ENCODE measurements around a stretch of chr1.

GRCh38 chr1:209427670-209429005 is 155.4 kb upstream of the CAMK1G start:
- RRBS: no CpG with 5 or more reads among the region's 21 CpGs

- RRBS: no CpG with 5 or more reads among the region's 6 CpGs
Measured at GRCh38 chr1:209617720-209618150, 34.2 kb downstream of the CAMK1G start.

GRCh38 chr1:209648820-209649807 is 3.1 kb downstream of the LAMB3 start:
- RRBS: no CpG with 5 or more reads among the region's 6 CpGs

DNA sequence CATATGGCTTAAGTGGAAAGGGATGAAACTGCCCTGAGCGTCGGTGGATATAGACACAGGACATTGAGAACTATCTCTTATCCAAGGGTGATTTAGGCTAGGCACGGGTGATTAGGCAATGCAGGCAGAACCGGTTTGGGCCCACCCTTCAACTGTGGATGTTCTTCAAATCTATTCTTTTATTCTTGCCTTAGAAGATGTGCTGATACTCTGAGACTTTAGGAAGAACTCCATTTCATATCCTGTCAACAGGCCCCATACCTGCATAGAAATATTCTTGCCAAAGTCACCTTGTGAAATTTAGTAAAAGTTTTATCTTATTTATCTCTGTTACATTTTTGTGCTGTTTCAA is 17.3 kb downstream of the HSD11B1 start:
- RRBS: no CpG with 5 or more reads among the region's 4 CpGs

- RRBS: no CpG with 5 or more reads among the region's 5 CpGs
Measured at GRCh38 chr1:209756461-209757271, 813 bp downstream of the TRAF3IP3 start.

- RRBS: 29% methylated on average over 27 of the region's 65 CpGs
Measured at GRCh38 chr1:210291935-210292990, 36.4 kb upstream of the HHAT start.

GRCh38 chr1:210385183-210385780 is 56.6 kb downstream of the HHAT start:
- RRBS: no CpG with 5 or more reads among the region's 2 CpGs

- RRBS: no CpG with 5 or more reads among the region's 8 CpGs
Measured at GRCh38 chr1:210587705-210588336, 259.1 kb downstream of the HHAT start.

GRCh38 chr1:211327129-211327631 is 547 bp downstream of the TRAF5 start:
- RRBS: 2% methylated on average over 5 of the region's 25 CpGs

- RRBS: no CpG with 5 or more reads among the region's 3 CpGs
Measured at GRCh38 chr1:211518614-211519045, 26.7 kb upstream of the RD3 start.

- RRBS: no CpG with 5 or more reads among the region's 7 CpGs
Measured at GRCh38 chr1:211577151-211577696, 1.7 kb downstream of the SLC30A1 start.

- RRBS: no CpG with 5 or more reads among the region's 6 CpGs
Measured at GRCh38 chr1:211592095-211592530, 13.2 kb upstream of the SLC30A1 start.

DNA sequence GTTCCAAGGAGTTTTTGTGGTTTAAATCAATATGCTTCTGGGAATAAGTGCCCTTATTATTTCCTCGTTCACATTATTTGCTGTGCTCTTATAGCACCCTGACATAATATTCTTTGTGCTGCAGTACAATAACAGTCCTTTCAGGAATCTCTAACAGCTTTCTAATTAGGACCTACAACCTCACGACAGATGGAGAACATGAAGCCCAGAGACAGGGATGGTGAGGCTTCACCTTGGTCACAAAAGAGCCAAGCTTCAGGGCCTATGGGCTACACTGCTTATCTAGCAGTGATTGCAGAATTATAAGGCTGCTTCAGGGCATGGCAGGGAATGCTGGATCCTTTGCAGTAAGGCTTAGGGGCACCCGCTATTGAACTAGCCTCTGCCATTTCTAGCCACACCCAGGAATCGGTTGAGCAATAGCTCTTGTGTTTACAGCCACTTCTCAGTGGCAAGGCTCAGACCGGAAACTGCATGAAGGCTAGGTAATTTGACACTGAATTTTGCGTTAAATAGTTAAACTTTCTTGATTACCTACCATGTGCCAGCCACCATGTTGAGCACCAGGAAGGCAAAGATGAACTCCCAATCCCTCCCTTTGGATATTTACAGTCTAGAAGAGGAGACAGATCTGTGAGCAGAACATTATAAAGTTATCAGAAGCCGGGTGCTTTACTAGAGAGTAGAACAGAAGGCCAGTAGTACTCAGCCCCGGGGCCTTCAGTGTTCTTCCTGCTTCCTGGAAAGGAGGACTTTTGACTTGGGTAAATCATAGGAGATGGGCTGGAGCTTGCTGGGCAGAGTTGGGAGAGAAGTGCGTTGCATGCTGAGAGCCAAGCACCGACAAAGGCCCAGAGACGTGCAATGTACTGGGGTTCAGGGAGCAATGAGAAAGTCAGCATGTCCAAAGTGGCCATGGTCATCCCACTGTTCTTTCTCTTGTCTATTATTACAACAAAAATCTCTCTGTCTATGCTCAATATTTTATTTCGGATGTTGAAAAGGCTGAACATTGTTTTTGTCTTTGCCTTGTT is 98.5 kb upstream of the LPGAT1 start:
- RRBS: 100% methylated on average over 1 of the region's 12 CpGs

- RRBS: no CpG with 5 or more reads among the region's 3 CpGs
Measured at GRCh38 chr1:211951755-211952412, 83.5 kb downstream of the INTS7 start.

DNA sequence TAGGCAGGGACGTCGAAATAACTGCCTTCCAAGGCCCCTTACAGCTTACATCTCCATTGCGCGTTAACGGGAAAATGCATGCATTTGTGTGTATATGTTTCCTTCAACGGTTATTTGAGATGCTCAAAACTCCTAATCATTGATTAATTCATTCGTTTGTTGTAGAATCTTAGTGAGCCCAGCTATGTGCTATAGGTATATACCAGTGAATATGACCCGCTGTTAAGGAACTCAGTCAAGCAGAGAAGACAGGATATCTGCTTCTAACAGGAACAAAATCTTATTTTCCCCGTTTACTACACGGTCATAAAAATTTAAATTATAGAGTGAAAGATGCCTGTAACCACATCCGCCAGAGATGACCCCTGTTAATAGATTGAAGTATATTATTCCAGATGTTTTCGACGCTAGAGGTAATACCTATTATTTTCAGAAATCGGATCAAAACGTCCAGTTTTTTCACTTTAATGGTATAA is 649 bp downstream of the DTL start:
- RRBS: no CpG with 5 or more reads among the region's 15 CpGs

DNA sequence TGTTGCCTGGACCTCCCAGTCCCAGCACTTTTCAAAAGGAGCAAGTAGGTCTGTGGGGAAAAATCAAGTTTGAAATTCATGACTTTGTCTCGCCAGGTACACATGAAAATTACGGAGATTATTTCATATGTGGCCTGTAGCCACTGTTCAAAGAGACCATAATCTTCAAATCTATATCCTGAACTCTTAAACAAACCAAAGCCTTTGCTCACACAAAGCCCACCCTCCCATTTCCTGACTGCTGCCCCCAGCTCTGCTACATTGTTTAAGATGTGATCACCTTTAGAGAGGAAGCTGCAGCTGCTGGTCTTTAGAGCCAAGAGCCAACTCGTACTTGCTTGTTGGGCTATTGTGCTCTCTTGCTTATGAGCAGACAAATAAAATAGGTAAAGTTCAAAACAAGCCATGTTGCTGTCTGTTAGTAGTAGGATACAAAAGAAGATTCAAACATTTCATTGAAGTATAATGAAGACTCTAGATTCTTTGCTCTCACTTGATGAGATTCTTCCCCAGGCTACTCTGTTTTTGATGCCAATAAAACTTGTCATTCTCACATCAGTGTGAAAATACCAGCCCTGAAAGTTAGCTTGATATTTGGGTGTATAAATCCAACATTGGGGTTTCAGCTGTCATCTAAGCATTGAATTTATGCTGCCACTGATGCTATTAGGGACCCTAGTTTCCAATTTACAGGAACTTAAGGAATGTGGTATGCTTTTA is 72.0 kb downstream of the DTL start:
- RRBS: no CpG with 5 or more reads among the region's 3 CpGs

GRCh38 chr1:212158656-212159804 is 123.5 kb downstream of the DTL start:
- RRBS: no CpG with 5 or more reads among the region's 12 CpGs

DNA sequence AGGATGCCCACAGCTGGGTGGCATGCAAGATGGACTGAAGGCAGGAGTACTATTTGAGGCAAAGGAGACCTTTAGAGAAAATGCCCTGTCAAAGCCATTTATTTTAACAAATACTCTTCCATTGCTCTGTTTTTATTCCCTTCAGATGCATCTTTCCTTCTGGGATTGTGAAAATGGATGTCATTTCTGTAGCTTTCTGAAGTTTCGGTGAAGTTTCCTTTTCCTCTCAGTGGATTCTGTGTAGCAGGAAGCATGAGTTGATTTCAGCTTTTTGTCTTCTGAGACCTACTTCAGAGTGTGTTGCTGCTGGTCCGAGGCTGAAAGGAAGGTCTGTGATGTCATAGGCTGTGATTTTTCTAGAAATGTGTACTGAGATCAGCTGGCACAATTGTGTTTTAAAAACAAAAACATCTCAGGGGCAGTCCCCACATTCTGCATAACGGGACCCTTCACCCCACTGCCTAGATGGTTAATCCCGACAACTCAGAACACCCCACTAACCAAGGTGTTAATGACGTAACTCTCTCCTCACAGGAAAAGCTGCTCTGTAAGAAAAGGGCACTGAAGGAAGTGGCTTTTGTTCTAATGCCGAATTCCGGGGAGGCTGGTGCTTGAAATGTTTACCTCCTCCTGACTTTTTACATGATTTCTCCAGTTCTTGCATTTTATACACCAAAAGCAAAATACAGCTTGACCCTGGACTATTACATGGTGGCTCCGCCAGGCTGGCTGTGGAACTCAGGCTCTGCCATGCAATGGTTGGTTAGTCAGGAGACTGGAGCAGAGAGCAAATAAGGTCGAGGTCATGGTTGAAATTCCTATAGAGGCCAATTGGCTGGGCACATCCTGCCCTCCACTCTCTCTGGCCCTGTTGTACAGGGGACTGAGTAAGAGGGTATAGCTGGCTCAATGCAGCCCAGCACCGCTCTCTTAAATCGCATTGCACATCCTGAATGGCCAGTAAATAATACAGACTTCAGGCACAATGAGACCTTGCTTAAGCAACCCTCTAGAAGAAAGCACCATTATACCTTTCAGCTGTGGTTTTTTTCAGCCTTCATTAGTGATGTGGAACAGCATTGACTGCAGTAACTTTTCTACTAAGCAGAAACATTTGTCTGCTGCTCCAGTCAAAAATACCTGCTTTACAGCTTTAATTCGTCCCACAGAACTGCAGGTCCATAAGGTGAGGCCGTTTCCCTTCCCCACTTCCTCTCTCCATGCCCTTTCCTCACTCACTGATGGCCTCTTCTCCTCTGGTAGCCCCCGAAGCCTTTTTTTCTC is 59.6 kb upstream of the PPP2R5A start:
- RRBS: no CpG with 5 or more reads among the region's 14 CpGs

DNA sequence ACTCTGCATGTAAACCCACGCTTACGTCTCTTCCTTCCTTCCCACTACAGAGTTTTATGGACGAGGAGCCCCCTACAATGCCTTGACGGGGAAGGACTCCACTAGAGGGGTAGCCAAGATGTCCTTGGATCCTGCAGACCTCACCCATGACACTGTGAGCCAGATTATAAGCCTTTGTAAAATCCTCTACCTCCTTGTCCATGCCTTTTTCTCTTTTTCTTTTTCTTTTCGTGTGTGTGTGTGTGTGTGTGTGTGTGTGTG is 11.5 kb downstream of the NENF start:
- RRBS: no CpG with 5 or more reads among the region's 5 CpGs

Data from HTR-8/SVneo (cell line).